NT2/D1 (cell line): ENCODE data around the genes ZSCAN18, ZNF8 and ZNF324.

GRCh38 chr19:58097387-58098327, at the start of gene ZSCAN18:
Gene ZSCAN18, minus strand, starts transcription at chr19:58098231.
- RRBS, 2 experiments = under 1 to 3% methylated on average over 24 of the region's 51 CpGs

DNA sequence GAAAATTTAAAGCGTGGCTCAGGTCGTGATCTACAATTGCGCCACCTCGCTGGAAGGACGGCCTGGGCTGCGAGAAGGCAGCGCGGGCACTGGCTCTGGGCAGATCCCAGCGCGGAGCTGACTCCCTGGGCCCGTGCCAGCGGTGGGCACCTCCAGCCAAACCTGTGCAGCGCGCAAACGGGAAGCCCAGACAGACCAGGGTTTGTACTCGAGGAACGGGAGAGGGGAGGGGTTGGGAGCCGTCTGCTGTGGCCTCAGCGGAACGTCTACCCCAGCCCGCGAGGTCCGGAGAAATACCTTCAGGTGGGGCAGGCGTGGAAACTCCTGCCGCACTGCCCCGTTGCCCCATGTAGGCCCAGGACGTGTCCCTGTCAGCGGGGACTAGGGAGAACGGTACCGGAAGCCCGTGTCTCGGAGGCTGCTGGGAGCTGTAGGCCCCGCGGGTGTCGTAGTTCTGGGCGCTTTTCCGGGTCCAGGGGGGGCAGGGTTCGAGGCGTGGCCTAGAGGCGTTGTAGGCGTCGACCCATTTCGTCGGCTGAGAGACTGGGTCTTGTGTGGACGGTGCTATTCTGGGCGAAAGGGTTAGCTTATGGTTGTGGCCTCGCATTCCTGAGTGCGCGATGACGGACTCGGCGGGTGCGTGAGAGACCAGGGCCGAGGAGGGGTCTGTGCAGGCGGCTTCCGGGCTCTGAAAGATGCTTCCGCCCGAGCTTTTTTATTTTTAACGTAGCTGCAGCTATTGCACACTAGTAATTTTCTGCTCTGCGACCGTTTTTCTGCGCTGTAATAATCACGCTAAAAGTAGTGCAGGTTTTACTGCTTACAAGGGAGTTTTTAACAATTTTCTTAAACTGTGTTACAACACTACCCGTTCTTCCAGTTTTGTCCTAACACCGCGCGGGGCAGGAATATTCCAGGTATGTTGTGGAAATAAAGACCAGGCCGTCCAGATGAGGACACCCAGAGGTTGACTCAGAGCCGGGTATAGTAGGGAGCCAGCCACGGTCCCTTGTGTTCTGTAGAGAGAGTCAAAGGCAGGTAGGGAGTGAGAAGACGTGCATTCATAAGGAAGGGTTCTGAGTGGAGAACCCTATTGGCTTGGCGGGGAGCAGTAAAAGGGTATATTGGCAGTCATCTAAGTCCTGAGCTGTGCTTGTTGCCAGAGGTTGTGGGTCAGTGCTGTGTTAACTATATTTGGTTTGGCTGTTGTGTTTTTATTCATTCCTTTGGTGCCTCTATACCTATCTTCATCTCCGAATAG, 21.4 kb downstream of the ZNF274 start:
- RRBS, 2 experiments = 79 to 98% methylated on average over 8 to 12 of the region's 73 CpGs

DNA sequence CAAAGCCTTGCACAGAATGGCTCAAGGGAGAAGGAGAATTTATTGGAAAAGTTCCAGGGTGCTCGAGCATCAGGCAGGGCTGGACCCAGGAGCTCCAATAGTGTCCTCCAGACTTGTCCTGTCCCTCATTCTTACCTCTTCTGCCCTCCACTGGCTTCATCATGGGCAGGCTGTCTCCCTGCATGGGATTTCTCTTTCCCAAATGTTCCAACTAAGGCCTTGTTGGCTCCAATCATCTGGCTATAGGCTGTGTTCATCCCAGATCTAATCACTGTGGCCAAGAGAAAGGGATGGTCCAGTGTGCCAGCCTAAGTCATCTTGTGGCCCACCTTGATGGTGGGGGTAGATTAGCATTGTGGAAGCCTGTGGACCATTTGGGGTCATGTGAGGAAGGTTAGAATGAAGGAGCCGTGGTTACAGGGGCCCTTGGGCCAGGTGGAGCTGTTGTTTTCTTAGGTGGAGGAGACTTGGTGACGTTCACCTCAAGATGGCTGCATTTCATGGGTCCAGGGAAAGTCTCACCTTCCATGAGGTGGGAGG, 19.6 kb upstream of the ZNF544 start:
- RRBS, 2 experiments = no CpG with 5 or more reads among the region's 3 CpGs

GRCh38 chr19:58227857-58228313, 829 bp upstream of the ZNF544 start:
- RRBS, 2 experiments = no CpG with 5 or more reads among the region's 8 CpGs

- RRBS, 2 experiments = no CpG with 5 or more reads among the region's 53 CpGs
These were observed at the start of gene ZNF8 for GRCh38 chr19:58278388-58279107. Gene ZNF8, plus strand, starts transcription at chr19:58278955.

GRCh38 chr19:58336805-58337351, 10.1 kb downstream of the ZSCAN22 start:
- RRBS, 2 experiments = no CpG with 5 or more reads among the region's 5 CpGs

DNA sequence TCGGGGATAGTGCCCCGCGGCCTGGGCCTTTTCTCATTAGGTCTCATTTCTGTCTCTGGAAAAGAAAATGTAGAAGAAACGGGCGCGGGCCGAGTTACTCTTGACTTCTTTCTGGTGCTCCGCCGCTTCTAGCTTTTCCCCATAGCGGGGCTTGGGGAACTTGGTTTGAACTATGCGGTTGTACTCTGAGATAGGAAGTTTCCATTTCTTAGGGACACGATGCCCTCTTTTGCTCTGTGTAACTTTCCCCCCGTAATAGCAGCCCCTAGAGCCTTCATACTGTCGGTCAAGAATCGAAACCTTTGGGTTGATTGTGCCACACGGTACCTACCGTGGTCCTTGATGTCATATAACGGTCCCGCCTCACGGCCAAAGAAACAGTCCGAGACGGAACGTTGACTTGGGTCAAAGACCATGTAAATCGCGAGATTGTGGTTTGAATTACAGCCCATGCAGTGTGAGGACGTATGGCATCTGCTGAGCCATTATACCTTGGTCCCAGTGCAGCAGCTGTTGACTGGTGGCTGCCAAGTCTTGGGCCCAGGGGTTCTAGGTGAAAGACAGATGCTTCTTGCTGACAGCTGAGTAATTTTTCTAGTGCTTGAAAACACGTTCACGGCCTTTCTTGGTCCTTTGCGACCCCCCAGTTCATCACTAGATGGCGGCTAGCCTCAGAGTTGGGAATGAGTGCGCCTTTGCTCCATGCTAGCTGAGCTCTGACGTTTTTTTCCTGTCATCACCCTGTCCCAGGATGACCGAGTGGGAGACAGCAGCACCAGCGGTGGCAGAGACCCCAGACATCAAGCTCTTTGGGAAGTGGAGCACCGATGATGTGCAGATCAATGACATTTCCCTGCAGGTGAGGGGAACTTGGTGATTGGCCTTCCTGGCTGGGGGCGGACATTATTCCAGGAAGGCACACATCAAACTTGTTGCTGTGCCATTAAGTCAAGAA, 595 bp downstream of the RPS5 start:
- RRBS, 2 experiments = no CpG with 5 or more reads among the region's 36 CpGs

- RRBS, 2 experiments = 87 to 89% methylated on average over 1 of the region's 9 CpGs
These were observed 986 bp upstream of the RNF225 start for GRCh38 chr19:58394470-58394870.

DNA sequence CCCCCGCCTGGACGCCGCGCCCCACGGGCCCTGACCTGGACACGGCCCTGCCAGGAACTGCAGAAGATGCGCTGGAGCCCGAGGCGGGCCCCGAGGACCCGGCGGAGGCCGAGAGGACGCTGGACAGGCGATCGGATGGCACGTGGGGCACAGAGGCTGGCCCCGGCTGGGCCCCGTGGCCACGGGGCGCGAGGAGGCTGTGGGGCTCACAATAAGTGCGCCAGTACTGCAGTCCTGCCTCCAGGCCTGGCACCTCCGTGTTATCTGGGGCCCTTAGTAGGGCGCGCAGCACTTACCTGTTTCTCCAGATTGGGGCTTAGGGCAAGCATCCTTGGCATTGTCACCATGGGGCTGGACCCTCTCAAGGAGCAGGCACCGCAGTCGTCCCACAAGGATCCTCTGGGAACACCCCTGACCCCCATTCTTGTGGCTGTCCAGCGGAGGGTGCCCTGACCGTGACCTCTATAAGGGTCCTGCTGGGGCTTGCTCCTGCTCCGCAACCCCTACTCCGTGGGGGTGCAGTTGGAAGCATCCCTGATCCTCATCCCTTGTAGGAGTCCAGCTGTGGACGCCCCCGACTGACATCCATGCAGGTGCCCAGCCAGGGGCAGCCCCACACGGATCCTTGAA, 1.5 kb downstream of the RNF225 start:
- RRBS, 2 experiments = 94 to 99% methylated on average over 8 to 12 of the region's 35 CpGs

DNA sequence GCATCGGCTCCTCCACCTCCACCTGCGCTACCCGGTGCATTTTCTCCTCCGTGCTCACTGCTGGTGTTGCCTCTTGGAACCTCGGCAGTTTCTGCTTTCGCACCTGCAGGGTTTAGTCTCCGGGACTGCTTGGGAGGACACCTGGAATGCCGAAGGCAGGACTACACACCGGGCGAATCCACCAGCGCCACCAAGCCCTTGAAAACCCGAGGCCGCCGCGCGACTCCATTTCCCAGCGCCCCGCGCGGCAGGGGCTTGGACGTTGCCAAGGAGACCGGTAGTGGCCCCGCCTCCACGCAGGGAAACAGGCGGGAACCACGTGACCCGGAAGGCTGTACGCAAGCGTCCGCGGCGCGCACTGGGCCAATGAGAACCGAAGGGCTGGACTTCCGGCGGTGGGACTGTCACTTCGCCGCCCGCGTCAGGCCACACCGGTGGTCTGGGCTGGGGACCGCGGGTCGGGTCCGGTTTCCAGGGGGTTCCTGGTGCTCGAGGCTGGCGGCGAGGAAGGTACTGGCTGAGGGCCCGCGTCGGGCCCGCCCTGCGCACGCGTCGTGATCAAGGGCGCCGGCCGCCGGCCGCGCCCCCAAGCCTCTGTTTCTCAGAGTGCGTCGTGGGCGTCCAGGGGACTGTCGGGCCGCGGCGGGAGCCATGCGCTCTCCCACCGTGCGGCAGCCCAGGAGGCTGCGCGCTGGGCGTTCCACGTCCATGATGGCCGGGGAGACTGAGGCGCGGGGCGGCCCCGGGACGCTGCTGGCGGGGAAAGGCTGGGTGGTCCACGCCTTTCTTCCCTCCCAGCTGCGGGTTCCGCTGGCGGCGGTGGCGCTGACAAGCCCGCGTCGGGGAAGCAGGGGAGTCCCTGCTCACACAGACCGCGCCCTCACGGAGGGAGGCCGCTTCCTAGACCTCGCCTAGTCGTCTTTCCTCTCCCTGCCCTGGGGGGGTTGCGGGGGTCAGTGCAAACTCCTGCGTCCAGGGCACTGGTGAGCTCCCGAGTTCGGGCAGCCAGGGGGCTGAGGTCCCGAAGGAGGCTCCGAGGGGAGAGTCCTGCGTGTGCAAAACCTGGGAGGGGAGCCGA, at the start of gene ZNF324:
Gene ZNF324, plus strand, starts transcription at position 407 of the 1,078 bp plus-strand sequence.
- RRBS, 2 experiments = 3% methylated on average over 32 to 42 of the region's 106 CpGs

DNA sequence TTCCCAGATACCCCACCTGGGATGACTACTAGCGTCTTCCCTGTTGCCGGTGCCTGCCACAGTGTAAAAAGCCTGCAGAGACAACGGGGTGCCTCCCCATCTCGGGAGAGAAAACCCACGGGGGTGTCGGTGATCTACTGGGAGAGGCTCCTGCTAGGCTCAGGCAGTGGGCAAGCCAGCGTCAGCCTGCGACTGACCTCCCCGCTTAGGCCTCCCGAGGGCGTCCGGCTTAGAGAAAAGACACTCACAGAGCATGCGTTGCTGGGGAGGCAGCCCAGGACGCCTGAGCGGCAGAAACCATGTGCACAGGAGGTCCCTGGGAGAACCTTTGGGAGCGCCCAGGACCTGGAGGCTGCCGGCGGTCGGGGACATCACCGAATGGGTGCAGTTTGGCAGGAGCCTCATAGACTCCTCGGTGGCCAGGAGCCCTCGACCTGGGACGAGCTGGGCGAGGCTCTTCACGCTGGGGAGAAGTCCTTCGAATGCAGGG, 3.9 kb downstream of the ZNF324 start:
- RRBS, 2 experiments = no CpG with 5 or more reads among the region's 26 CpGs

- RRBS, 2 experiments = no CpG with 5 or more reads among the region's 7 CpGs
These were observed 1.2 kb upstream of the ZNF446 start for GRCh38 chr19:58475055-58475317.

DNA sequence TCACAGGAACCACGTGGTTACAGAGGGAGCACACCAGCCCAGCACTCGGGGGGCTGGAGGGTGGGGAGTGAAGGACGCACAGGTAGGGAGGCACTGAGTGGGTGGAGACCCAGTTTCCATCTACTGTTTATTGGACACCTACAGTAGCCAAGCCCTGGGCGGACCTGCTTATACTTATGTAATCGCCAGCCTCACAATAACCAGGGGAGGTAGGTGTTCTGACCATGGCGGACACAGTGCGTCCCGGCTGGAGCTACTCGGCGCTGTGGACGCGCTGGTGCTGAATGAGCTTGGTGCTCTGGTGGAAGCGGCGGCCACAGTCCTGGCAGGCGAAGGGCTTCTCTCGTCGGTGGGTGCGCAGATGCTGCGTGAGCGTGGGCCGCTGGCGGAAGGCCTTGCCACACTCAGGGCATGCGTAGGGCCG, 3.4 kb upstream of the UBE2M start:
- RRBS, 2 experiments = no CpG with 5 or more reads among the region's 24 CpGs